Testis (tissue), 5 donors: ENCODE results near the gene ELP1.

- PRO-cap, 3 experiments: no peak in any of the 3 experiments
- RAMPAGE, long total RNA, 2 experiments: no peak in any of the 2 experiments
- RRBS: no CpG with 5 or more reads among the region's 16 CpGs
These were observed 659 bp upstream of the ZNF462 start for GRCh38 chr9:106862421-106862593.

DNA sequence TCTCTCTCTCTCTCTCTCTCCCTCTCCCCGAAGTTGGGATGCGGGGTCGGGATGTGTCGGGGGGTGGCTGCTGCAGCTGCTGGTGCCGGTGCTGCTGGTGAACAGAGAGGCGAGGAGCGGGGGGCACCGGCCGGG lies 992 bp downstream of the ZNF462 start:
- PRO-cap, 3 experiments: peak in 3 of 3 experiments; most common plus-strand start position 52 of the sequence (in 3)
- RAMPAGE, long total RNA, 2 experiments: no peak in any of the 2 experiments
- RRBS: no CpG with 5 or more reads among the region's 9 CpGs

DNA sequence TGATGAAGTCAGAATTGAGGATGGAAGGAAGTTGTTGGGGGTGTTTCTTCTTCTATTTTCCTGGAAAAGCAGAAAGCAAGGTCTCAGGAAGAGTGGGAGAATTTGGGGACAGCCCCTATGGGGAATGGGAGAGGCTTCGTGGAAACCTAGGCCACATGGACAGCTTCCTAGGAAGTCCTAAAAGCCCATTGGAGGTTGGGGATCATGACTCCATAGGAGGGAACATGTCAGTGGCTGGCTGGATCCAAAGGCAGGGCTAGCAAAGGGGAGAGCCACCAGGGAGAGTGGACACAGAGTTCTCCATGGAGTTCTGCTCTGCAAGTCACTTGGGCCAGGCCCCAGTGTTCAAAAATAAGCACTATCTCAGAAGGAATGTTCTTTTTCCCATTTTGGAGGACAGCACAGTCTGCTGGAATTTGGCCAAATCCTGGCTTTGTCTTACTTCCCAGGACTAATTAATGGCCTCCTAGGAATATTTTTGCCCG lies 140.7 kb upstream of the RAD23B start:
- PRO-cap, 3 experiments: peak in 1 of 3 experiments; most common plus-strand start position 293 of the sequence (in 1)
- RAMPAGE, long total RNA, 2 experiments: no peak in any of the 2 experiments
- RRBS: no CpG with 5 or more reads among the region's 2 CpGs

- PRO-cap, 3 experiments: no peak in any of the 3 experiments
- RAMPAGE, long total RNA, 2 experiments: no peak in any of the 2 experiments
- RRBS: no CpG with 5 or more reads among the region's 8 CpGs
These were observed 69.6 kb upstream of the RAD23B start for GRCh38 chr9:107213420-107214006.

- PRO-cap, 3 experiments: no peak in any of the 3 experiments
- RAMPAGE, long total RNA, 2 experiments: no peak in any of the 2 experiments
- RRBS: no CpG with 5 or more reads among the region's 4 CpGs
These were observed 40.7 kb downstream of the RAD23B start for GRCh38 chr9:107323789-107324131.

DNA sequence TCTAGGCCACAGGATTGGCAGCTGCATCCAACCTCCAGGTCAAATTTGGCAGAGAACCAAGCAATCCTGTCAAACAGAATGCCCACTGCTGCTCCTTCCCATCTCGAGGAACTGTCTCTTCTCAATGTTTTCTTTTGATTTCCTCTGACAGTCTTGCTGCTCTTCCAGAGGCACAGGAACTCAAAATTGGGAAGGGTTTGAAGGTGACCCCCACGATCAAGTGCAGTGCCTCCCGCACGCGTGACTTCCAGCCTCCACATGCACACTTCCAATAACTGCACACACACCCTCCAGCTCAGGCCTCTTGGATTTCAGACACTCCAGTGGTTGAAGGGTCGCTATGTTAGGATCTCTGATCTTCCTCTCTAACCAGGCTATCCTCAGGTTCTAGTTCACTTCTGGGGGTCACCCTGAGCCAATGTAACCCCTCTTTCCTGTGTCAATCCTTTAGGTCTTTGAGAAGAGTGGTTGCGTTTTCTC lies 55.4 kb downstream of the RAD23B start:
- PRO-cap, 3 experiments: no peak in any of the 3 experiments
- RAMPAGE, long total RNA, 2 experiments: no peak in any of the 2 experiments
- RRBS: no CpG with 5 or more reads among the region's 7 CpGs

- PRO-cap, 3 experiments: no peak in any of the 3 experiments
- RAMPAGE, long total RNA, 2 experiments: no peak in any of the 2 experiments
- RRBS: no CpG with 5 or more reads among the region's 2 CpGs
These were observed 147.3 kb upstream of the KLF4 start for GRCh38 chr9:107636746-107637311.

GRCh38 chr9:107750622-107751020 lies 261.1 kb upstream of the KLF4 start:
- PRO-cap, 3 experiments: peak in 2 of 3 experiments; most common plus-strand start chr9:107750938 (in 2); most common minus-strand start chr9:107750757 (in 1)
- RAMPAGE, long total RNA, 2 experiments: no peak in any of the 2 experiments
- RRBS: no CpG with 5 or more reads among the region's 6 CpGs

GRCh38 chr9:108696097-108696748 lies 159.6 kb downstream of the ACTL7B start:
- PRO-cap, 3 experiments: no peak in any of the 3 experiments
- RAMPAGE, long total RNA, 2 experiments: no peak in any of the 2 experiments
- RRBS: no CpG with 5 or more reads among the region's 4 CpGs

DNA sequence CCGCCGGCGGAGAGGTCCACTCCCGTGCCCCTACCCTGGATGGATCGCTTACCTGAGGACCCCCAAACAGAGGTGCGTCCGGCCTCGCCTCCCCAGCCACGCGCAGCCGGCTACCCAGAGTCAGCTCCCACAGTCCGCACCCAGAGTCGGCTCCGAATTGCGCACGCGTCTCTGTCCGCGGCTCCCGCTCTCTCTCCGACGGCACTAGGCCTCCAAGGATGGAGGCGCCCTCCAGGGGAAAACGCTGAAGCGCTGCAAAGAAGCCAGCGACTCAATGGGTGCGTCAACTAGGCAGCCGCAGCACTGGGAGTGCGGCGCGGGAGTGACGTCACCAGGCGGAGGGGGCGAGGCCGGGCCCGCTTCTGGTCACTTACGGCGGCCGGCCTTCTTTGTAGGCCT lies at the start of gene ELP1:
TSS of gene ELP1 (minus strand) at position 313 of the 399 bp plus-strand sequence.
- PRO-cap, 3 experiments: peak in 3 of 3 experiments; most common minus-strand start position 276 of the sequence (in 3)
- RAMPAGE, long total RNA, 2 experiments: start-site peak on the plus strand in 2 of 2 experiments, centred at positions 160 to 333 of the sequence, 8 to 15 reads per replicate; start-site peak on the minus strand in 1 of 2 experiments, centred at position 281 of the sequence, 184 reads per replicate
- RRBS: under 1% methylated on average over 6 of the region's 39 CpGs

DNA sequence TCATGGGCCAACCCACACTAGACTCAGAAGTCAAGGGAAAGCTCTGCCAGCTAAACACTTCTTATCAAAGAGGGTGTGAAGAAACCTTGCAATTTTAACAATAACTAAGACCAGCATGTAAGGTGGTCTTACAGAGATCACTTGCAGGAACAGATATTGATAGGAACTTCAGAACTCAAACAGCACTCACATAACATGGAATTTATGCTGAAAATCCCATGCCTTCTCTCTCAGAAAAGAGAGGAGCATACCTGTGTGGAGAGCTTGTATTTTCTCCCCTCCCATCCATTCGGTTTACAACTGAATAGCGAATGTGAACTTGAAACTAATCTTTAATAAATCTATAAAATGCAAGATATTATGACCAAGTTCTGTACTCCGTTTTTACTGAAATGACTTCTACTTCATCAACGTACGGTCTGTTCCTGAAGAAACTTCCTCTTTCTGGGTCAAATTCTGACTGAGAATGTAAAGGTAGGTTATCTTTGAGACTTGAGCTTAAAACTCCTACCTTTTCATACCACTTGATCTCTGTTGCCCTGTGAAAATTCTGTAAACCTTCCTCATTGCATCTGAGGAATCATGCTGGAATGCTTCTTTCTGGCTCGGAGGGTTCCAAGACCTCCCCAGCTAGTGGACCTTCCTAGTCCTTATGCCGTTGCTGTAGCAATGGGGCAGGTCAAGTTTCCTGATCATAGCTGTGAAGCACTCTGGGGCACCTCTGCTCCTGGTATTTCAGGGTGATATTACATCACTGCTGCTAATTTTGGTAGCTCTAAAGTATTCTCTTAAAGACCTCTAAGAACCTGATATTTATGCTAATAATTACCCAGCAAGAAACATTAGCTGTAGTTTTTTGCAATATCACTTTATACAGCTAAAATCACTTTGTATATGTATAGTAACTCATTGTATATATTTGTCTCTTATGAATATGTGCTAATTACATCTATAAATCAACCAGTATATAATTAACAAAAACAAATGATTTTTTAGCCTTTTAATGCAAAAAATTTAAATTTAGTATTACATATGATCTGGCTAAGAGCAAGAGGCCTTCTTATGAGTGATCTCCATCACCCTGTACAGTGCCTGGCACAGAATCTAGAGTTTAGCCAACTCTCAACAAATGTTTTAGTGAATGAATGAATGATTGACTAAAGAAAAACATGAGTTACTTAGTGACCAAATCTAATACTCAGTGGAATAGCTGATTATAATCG lies 4.4 kb upstream of the CTNNAL1 start:
- PRO-cap, 3 experiments: no peak in any of the 3 experiments
- RAMPAGE, long total RNA, 2 experiments: no peak in any of the 2 experiments
- RRBS: no CpG with 5 or more reads among the region's 8 CpGs

GRCh38 chr9:109108837-109109422 lies 10.8 kb downstream of the TMEM245 start:
- PRO-cap, 3 experiments: peak in 1 of 3 experiments; most common plus-strand start chr9:109109202 (in 1); most common minus-strand start chr9:109109102 (in 1)
- RAMPAGE, long total RNA, 2 experiments: no peak in any of the 2 experiments
- RRBS: no CpG with 5 or more reads among the region's 3 CpGs

DNA sequence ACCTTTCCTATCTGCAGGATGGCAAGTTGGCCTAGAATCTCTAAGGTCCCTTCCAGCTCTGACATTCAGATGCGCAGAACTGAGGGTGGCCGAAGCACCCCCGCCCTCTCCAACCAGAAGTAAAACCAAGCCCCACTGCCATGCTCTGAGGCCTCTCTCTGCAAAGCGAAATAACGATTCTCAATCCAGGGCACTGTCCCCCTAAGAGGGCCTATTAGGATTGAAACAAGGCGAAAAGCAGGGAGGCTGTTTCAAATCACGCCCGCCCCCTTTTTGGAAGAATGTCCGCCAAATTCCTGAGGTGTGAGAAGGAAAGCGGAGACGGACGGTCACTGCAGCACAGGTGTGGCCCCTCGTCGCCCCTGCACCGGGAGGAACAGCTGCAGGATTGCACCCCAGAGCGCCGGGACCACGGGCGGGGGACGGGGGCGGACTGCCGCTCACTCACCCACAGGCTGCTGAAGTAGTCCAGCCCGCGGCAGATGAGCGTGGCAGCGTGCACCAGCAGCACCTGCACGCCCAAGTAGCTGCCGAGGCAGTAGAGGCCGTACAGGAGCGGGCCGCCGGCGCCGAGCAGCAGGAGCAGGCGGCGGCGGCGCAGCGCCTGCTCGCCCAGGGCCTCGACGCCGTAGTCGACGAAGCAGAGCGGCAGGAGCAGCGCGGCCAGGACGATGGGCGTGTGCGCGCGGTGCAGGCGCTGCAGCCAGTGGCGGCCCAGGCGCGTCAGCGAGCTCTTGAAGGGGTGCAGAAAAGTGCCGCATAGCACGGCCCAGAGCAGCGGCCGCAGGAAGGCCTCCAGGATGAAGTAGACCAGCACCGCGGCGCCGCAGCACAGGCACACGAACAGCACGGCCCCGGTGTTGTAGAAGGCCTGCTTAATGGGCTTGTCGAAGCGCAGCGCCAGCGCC lies 606 bp downstream of the TMEM245 start:
- PRO-cap, 3 experiments: peak in 3 of 3 experiments; most common plus-strand start position 481 of the sequence (in 2); most common minus-strand start position 628 of the sequence (in 3)
- RAMPAGE, long total RNA, 2 experiments: no peak in any of the 2 experiments
- RRBS: no CpG with 5 or more reads among the region's 73 CpGs

DNA sequence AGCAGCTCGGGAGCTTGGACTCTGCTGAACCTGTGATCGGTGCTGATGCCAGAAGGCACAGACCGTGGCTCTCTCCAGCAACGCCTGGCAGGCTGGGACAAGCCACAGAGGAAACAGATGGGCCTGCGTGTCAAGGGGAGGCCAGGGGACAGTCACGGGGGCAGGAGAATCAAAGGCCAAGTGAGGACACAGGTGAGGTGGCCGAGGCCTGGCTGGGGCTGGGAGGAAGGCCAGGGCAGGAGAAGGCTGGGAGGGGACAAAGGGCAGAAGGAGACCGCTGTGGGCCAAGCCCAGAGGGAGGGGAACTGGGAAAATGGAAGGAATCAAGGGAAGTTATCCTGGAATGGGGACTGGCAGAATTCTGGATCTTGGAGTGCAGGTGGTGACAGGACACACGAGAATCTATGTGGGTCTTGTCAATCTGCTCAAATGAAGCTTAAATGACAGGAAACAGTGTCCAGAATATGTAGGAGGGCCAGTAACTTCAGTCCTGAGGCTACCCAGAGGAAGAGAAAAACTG lies 43.3 kb downstream of the EPB41L4B start:
- PRO-cap, 3 experiments: no peak in any of the 3 experiments
- RAMPAGE, long total RNA, 2 experiments: no peak in any of the 2 experiments
- RRBS: no CpG with 5 or more reads among the region's 9 CpGs

DNA sequence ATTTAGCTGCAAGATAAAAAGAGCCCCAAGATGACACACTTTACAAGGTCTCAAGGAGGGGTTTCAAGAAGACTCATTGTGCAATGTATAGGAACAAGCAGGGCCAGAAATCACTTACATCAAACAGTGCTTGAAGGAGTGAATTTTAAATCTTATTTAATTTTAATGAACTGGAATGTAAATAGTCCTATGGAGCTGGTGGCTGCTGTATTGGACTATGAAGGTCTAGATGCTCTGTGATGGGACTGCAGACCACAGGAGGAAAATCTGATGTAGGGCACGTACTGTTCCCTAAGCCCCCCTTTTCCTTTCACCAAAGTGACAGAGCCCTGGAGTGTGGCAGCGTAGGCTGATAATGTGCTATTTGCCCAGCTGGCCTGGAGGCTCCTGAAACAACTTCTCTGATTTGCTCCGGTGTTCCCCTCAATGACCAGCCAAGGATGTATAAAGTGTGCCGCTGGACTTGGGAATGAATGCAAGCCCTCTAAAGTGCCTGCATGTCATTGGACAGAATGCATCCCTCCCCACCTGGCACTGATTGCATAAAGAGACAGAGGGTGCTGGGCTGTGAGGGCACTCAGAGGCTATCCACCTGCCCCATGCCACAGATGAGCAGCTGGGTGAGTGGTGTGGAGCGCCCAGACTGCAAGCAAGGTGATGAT lies 80.1 kb downstream of the PTPN3 start:
- PRO-cap, 3 experiments: no peak in any of the 3 experiments
- RAMPAGE, long total RNA, 2 experiments: no peak in any of the 2 experiments
- RRBS: no CpG with 5 or more reads among the region's 5 CpGs

- PRO-cap, 3 experiments: no peak in any of the 3 experiments
- RAMPAGE, long total RNA, 2 experiments: no peak in any of the 2 experiments
- RRBS: no CpG with 5 or more reads among the region's 4 CpGs
These were observed 8.0 kb upstream of the PTPN3 start for GRCh38 chr9:109506017-109506529.

GRCh38 chr9:109507254-109507855 lies 9.2 kb upstream of the PTPN3 start:
- PRO-cap, 3 experiments: no peak in any of the 3 experiments
- RAMPAGE, long total RNA, 2 experiments: no peak in any of the 2 experiments
- RRBS: no CpG with 5 or more reads among the region's 10 CpGs

DNA sequence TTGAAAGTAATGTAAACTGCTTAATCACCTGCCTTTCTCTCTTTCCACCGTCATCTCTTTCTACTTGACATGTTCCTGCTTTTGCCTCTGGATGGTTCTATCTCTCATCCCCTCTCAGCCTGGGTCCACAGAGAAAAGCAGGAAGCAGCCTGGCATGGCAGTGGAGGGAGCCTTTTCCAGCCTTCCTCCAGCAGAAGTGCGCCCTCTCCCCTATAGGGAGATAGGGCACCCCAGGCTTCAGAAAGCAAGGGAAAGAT lies 11.2 kb downstream of the PALM2AKAP2 start:
- PRO-cap, 3 experiments: no peak in any of the 3 experiments
- RAMPAGE, long total RNA, 2 experiments: no peak in any of the 2 experiments
- RRBS: no CpG with 5 or more reads among the region's 2 CpGs

DNA sequence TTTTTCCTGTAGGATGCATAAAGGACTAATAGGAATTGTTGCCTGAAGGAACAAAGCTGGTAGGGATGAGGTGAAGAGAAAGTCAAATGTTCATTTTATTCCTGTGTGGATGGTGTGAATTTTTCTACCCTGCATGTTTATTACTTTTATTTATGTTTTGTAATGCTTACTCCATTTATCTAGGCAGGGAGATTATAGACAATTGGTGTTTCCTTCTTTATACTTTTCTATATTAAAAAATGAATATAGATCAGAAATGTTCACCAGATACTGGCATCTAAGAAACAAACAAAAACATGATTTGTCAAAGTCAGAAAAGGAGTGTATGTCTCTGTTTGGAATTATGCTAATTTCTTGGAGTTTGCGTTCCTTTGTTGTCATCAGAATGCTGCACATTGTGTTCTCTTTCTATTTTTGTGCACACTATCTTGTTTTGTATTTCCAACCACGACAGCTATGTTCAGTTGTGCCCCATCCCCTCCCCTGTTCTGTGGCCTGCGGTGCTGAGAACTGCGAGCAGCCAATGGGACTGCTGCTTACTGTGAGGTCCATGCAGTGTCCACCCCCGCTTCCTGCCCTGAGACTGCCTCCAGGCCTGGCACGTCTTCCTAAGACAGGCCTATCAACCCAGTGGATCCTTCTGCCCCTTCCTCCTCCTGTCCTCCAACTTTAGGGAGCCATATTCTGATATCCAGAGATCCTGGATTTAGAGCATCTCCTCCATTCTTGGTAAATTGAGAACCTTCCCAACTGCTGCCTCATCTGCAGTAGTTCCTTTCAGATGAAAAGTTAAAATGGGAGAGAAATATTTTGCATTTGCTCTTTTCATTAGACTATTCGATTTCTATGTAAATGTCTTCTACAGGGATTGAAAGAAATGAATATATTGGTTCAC lies 76.8 kb downstream of the PALM2AKAP2 start:
- PRO-cap, 3 experiments: peak in 1 of 3 experiments; most common plus-strand start position 611 of the sequence (in 1)
- RAMPAGE, long total RNA, 2 experiments: no peak in any of the 2 experiments
- RRBS: no CpG with 5 or more reads among the region's 7 CpGs

GRCh38 chr9:110049184-110050146 lies 158.5 kb downstream of the C9orf152 start:
- PRO-cap, 3 experiments: peak in 1 of 3 experiments; most common plus-strand start chr9:110049844 (in 1)
- RAMPAGE, long total RNA, 2 experiments: no peak in any of the 2 experiments
- RRBS: 4% methylated on average over 23 of the region's 51 CpGs